HL-60 (cell line): Measurements from ENCODE around the gene LRRC63.

DNA sequence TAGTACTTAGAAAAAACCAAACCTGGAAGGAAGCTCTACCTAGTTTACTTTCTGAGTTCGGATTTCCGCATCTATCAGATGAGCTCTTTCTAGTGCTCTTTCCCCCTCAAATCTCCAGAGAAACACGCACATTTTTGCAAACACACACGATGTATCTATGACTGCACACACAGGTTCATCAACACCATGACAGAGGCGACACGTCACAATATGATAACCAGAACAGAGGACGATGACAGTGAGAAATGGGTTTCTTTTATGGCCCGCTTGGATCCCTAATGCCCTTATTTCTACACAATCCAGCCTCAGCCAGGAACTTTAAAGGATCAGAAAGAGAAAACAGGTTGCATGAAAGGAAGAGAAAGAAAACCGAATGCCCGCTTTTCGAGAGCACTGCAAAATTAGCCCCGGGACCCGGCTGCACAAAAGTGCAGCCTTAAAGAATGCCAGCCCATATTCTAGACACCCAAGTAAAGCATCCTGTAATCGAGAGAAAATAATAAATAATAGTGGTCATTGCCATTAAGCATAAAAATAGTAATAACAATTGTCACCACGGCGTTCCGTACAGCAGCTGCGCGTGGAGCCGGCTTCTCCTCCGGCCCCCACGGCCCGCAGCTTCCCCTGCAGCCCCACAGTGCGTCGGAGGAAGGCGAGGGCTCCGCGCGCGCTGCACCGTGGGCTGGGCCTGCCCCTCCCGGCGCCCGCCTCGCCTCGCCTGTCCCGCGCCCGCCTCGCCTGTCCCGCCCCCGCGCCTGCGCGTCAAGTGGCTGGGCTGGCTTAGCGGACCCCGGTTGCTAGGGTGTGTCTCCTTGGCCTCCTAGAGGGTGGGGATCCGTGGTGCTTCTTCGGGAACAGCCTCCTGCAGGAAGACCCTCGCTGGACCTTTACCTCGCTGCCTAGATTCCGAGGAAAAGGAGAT is at the start of gene LRRC63:
LRRC63 (plus strand) TSS at position 766 of the 922 bp plus-strand sequence.
- RRBS = 2% methylated on average over 19 of the region's 52 CpGs

- RRBS = no CpG with 5 or more reads among the region's 4 CpGs
Measured at GRCh38 chr13:46313550-46313995, 73.5 kb downstream of the RUBCNL start.

DNA sequence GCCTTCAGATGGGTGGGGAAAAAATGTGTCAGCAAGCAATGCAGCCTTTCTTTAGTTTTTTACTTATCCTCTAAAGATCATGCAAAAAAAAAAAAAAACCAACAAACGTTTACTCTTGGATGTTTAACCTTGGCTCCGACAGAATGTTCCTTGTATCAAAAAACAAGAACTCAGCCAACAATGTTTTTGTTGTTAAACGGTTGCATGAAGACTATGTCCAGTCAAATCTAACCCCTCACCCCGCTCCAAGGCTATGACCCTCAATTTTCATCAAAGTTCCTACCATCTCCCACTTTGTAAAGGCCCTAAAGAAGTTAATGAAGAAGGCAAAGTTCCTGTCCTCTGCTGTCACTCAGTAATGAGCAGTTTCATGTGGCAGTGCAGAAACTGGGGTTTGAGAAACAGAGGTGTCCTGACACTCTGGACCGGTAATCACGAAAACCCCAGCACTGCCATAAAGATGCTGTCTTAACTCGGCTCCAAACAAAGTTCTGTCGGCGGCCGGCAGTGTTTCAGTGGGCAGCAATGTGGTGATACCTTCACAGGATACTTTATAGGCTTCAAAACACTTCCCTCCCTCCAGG is 1.4 kb downstream of the RUBCNL start:
- RRBS = 95% methylated on average over 6 of the region's 10 CpGs

GRCh38 chr13:46571895-46572552 is 19.1 kb downstream of the LRCH1 start:
- RRBS = no CpG with 5 or more reads among the region's 7 CpGs

- RRBS = no CpG with 5 or more reads among the region's 7 CpGs
Measured at GRCh38 chr13:46578836-46579500, 26.0 kb downstream of the LRCH1 start.

DNA sequence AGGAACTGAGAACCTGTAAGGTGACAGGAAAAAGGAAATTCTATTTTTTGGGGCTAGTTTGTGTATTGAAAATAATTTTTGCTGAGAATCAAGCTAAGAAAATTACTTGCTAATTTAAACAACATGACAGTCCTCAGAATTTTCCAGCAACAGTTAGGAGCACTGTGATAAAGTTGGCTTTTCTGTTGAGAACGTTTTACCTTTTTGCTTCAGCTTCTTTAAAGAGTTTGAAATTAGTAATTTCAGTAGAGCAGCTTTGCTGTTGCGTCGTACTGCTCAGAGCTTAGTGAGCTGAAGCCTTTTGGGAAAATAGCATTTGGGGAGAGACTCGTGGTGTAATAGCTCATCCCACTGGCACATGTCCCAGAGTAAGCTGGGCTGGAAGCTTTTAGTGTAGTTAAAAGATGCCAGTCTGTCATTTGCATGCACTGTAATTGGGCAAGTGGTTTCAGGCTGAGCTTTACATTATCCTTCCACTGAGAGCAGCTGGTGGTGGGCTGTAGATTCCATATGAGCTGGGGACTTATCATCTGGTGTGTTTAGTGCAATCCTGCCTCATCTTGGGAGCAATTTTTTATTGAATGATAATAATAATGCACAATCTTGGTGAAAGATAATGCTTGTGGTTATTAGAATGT is 69.8 kb downstream of the LRCH1 start:
- RRBS = no CpG with 5 or more reads among the region's 4 CpGs

GRCh38 chr13:46655808-46656211 is 102.8 kb downstream of the LRCH1 start:
- RRBS = no CpG with 5 or more reads among the region's 5 CpGs

- RRBS = no CpG with 5 or more reads among the region's 2 CpGs
Measured at GRCh38 chr13:46704865-46705295, 92.1 kb downstream of the ESD start.

DNA sequence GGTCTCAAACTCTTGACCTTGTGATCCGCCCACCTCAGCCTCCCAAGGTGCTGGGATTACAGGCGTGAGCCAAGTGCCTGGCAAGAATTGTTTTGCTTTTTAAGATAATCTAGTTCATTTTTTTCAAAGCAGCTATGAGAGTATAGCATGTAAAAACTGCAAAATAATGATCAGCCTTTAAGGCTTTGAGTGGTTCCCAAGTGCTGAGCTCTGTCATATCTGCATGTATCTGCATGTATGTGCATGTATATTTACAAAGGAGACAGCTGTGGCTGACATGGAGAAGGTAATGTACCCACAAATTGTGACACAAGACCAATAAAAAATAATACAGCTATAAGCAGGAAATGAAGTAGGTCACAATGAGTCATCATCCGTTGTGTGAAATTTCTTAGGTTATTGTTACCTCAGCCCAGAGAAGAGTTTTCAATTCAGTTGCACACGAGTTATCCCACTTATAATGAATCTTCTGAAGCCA is 60.9 kb upstream of the MED4 start:
- RRBS = no CpG with 5 or more reads among the region's 4 CpGs

GRCh38 chr13:48156447-48156977 is 61.6 kb upstream of the MED4 start:
- RRBS = no CpG with 5 or more reads among the region's 7 CpGs

GRCh38 chr13:48239787-48240105 is 6.7 kb downstream of the ITM2B start:
- RRBS = no CpG with 5 or more reads among the region's 1 CpG

DNA sequence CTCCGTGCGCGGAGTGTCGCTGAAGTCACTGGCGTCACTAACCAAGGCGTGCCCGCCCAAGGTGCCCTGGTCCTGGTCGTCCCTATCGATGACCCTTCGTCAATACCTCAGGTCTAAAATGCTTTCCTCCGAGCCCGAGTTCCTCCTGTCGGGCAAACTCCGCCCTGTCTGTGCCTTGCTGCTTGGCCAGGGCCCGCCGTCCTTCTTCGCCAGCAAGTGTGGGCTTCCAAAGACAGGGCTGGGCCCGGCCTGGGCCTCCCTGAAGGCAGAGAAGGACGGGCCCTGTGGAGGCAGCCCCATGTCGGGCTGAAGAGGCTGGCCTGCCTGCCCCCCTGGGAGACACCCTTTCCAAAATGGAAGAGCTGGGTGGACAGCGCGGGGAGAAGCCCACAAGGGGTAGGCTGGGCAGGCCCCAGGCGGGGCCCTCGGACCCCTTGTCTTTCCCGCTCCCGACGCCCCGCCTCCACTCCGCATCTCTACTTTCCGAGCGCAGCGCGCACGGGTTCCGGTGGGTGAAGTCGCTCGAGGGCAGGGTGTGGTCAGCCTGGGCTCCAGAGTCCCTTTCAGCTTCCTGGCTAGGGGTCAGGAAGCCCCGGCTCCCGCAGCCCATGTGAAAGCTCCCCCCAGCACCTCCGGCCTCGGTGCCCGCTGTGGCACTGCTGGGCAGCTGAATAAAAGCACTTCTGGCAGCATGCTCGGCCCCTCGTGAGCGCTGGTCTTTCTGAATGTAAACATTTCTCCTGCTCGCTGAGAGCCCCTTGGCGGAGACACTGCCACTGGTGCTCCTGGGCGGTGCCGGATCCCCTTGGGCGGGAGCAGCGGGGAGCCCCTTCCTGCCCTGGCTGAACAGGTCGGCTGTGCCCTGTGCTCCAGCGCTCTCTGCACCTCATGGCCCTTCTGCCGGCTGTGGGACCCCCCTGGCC is 13.6 kb downstream of the RB1 start:
- RRBS = 100% methylated on average over 6 of the region's 54 CpGs

DNA sequence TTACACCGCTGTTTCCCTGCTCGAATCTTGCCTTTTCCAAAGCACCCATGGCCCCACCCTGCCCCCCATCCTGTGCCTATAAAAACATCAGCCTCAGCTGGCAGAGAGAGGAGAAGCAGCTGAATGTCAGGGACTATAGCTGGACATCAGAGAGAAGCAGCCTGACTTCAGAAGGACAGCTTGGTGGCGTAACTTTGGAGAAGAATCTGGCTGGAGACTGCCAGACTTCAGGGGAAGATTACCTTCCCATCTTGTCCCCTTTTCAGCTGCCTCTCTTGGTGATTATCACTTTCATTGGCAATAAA is 9.3 kb upstream of the RCBTB2 start:
- RRBS = no CpG with 5 or more reads among the region's 3 CpGs

GRCh38 chr13:48570165-48570624 is 37.3 kb upstream of the RCBTB2 start:
- RRBS = no CpG with 5 or more reads among the region's 2 CpGs

GRCh38 chr13:48571511-48572088 is 38.7 kb upstream of the RCBTB2 start:
- RRBS = no CpG with 5 or more reads among the region's 4 CpGs

DNA sequence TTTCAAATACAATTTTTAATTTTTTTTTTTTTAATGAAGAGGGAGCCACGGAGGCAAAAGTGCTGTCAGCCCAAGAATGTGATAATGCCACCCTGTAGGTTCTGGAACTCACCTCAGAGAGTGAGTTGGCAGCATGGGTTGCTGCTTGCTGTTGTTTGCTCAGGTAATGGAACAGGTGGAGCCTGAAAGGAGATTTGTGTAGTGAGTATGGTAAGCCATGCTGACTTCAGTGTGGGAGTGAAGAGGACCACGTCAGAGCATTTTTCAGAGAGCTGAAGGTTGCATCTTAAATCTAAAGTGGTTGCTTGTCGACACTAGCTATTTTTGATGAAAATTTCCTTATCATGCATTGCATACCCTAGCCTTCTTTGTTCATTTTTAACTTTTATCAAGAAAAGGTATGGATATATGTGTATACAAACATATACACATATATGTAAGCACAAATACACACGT is 57.7 kb upstream of the CYSLTR2 start:
- RRBS = no CpG with 5 or more reads among the region's 4 CpGs

DNA sequence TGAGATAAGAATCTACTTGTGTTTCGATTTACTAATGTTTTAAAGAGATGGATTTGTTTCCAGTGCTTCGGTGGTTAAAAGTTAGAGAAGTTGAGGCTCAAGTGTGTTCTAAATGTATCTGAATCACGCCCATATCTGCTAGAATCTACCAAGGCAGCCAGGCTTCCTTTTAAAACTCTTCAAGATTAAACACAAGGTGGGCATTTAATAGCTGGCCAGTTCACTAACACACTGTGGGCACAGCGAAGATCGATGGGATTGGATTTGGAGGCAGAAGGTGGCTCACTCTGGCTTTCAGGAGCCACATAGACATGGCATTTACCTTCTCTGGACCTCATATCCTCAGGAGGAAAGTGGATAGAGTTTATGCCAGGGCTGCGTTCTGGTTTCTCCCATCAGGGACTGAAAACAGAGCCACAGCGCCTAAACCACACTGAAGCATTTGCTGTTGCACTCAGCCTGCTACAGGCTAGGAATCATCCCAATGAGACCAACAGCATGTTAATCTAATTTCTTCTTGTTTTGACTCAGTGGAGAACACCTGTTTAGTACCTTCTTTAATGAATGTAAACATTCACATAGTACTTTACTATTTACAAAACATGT is 1.5 kb downstream of the CYSLTR2 start:
- RRBS = no CpG with 5 or more reads among the region's 7 CpGs

DNA sequence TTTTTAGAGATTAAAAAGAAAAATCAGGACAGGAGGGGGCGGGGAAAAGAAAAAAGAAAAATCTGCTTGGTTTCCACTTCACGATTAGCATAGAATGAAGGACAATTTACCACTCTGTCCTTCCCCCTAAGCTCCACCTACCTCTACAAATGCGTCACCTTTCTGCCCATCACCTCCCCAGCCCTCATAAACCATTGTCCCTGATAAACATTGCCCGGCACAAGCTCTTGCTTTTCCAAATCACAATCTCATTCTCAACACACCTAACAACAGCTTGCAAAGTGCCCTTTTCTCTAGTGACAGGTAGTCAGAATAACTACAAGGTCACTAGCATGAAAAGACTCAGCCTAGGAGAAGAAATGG is 116.5 kb upstream of the FNDC3A start:
- RRBS = no CpG with 5 or more reads among the region's 4 CpGs

DNA sequence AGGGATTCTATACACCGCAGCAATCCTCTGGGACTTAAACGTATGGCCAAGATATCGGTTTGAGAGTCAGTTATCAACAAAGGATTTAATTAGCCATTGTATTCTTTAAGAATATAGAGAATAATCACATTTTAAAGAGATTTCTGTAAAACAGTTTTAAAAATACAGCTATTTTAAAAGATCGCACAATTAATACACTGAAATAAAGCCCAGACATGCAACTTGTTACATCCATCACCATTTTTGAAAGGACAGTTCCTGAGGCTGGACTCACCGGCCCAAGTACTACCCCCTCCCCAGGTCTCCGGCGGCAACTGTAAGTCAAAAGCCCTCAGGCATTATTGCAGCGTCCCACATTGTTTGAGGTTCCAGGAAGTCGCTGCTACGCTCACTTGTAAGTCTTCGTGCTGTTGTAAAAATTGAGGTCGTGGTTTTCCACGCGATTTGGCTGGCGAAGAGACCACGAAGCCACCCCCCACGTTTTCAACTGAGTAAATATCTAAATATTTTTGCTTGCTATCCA is 750 bp upstream of the FNDC3A start:
- RRBS = no CpG with 5 or more reads among the region's 17 CpGs

- RRBS = no CpG with 5 or more reads among the region's 4 CpGs
Measured at GRCh38 chr13:49113006-49113453, 107.1 kb upstream of the MLNR start.